ENCODE measurements around a stretch of chr15.

DNA sequence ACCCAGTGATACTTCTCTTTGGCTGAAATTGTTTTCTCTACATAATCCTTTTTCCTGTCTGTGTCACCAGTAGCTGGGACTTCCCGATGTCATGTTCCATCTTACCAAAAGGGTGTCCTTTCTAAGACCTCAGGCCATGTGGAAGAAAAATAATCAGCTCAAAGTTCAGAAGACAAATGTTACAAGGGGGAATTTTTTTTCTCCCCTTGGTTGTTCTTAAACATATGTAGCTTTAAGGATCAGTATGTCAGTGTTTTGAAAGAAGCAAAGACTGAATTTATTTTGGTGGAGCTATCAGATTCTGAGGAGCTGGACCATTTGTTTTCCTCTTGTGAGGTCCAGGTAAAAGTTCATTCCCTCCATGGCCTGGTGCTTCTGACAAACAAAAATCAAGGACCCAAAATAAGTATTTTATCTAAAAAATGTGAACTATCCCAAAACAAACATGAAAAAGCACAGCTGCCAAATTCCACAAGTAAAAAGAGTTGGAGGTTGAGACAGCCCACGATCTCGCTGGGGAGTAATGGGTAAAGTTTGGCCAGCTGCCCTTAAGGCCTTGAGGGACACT is 859.3 kb upstream of the NR2F2 start:
- PRO-cap = no peak

GRCh38 chr15:95557421-95557873 is 773.1 kb upstream of the NR2F2 start:
- PRO-cap = no peak

GRCh38 chr15:96158815-96159465 is 171.6 kb upstream of the NR2F2 start:
- PRO-cap = no peak

DNA sequence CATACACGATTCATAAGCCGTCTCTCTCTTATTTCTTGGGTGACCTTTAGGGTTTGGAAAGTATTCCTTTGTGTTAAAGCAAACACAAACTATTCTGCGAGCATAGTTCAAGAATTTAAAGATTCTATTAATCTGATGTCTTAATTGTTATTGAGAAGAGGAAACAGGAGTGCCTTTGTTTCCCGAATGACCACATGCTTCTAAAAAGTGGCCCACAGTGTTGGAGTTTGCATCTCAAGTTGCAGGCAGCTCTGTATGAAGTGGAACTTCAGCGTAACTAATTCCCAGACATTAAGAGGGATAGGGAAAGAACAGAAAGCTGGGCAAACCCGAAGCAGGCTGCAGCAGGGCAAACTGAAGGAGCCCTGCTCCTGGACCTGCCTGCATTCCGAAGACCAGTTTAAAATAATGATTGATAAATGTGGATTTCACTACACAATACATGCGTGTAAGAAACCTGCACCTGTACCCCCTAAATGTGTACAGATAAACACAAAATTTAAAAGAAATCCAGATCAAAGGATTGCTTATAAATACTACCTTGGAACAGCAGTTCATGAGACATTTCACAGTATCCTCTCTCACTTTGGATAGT is 163.6 kb upstream of the NR2F2 start:
- PRO-cap = unidirectional peak, plus-strand start at position 287 of the sequence

DNA sequence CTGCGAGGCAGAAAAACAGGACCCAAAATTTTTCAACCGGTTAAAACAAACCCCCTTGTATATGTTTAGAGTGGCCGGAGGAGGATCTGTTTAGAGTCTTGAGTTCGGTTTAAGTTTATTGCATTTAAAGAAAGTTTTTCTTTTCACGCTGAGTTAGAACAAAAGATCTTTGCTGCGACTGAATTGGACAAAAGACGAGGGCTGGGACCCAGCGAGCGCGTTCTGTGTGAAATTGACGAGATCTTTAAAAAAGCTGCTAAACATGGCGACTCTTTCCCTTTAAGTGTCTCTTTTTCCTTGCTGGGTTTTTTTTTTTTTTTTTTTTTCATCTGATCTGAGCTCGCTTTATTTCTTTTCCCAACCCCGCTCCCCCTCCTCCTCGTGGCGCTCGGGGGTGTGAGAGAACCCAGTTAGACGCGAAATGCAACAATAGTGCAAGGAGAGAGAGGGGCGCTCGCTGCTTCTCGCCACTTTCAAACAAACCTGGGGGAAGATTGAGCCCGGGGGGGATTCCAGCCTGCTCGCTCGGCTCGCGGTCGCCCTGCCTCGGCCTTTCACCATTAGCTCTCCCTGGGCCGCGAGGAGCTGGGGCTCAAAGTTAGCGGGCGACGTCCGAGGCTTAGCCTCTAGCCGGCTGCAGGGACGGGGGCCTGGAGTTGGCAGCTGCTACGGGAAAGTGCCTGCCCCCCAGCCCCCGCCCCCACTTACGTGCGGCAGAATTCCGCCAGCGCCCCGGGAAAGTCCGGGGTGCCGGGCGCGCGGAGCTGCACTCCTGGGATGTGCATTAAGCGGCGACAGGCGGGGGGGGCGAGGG is 10.1 kb downstream of the NR2F2 start:
- PRO-cap = no peak

GRCh38 chr15:96348366-96349289 is 18.1 kb downstream of the NR2F2 start:
- PRO-cap = no peak

DNA sequence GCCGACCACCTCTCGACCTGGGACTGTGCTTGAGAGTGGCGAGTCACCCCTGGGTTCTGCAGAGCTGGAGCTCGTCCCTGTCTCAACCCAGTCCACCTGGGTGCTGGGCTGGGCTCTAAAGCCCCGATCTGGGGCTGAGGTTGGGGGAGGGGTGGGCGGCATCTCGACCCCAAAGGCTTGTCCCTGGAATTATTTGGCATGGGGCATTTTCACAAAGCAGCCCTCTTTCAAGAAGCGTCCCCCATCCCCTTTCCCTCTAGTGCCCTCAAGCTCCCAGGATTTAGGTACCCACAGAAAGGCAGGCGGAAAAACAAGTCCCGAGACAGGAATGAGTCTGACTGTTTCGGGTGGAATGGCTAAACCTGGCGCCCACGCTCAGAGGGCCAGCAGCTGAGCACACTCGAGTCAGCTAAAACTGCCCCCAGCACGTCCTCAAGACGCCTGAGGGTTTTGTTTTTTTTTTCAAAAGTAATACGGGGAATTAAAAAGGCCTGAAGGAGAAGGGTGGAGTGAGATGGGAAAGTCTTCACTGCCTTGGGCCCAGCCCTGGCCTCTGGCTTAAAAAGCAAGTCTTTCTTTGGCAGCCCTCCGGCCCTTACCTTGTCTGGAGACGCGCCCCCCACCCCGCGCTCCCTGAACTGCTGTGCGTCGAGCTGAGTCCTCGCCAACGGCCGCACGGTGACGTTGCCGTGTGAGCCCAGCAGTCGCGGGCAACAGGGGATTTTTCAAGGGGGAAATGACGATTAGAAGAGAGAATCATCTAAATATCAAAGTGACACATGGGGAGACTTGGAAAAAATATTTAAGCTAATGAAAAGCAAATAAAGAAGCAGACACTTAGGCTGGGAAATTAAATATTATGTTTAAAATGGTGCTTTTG is 32.6 kb downstream of the NR2F2 start:
- PRO-cap = no peak

- PRO-cap = no peak
These were observed 35.3 kb downstream of the NR2F2 start for GRCh38 chr15:96365783-96366255.

- PRO-cap = no peak
These were observed 558.1 kb downstream of the NR2F2 start for GRCh38 chr15:96888642-96889040.

DNA sequence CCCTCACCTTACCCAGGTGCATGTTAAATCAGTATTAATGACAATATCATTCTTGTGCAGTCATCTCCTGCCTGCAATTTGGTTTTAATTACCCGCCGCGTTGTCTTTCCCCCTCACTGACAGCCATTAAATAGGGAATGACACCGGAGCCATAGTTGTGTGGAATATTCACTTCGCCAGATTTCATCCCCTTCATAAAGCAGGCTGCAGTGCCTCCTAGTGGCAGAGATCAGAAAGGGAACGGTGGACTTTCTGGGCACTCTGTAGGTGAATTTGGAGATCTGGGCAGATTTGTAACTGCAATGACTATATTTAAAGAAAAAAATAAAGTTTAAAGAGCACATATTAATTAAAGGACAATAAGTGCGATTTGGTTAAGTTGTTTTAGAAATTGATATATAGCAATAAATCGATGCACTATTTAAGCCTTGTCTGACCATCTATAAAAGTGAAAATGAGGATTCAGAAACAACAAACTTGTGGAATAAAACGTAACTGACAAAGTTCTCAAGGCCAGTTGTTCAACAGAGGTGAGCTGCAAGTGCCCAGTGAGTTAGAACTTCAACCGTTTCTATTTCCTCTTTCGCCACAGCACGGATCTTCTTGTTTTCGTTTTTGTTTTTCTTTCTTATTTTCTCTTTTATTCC is 725.1 kb upstream of the ARRDC4 start:
- PRO-cap = no peak

GRCh38 chr15:97521785-97522278 is 438.7 kb upstream of the ARRDC4 start:
- PRO-cap = no peak

GRCh38 chr15:97970473-97970993 is 10.0 kb downstream of the ARRDC4 start:
- PRO-cap = no peak

- PRO-cap = no peak
These were observed 143.0 kb downstream of the ARRDC4 start for GRCh38 chr15:98103507-98103838.

GRCh38 chr15:98160087-98160412 is 199.5 kb downstream of the ARRDC4 start:
- PRO-cap = no peak

DNA sequence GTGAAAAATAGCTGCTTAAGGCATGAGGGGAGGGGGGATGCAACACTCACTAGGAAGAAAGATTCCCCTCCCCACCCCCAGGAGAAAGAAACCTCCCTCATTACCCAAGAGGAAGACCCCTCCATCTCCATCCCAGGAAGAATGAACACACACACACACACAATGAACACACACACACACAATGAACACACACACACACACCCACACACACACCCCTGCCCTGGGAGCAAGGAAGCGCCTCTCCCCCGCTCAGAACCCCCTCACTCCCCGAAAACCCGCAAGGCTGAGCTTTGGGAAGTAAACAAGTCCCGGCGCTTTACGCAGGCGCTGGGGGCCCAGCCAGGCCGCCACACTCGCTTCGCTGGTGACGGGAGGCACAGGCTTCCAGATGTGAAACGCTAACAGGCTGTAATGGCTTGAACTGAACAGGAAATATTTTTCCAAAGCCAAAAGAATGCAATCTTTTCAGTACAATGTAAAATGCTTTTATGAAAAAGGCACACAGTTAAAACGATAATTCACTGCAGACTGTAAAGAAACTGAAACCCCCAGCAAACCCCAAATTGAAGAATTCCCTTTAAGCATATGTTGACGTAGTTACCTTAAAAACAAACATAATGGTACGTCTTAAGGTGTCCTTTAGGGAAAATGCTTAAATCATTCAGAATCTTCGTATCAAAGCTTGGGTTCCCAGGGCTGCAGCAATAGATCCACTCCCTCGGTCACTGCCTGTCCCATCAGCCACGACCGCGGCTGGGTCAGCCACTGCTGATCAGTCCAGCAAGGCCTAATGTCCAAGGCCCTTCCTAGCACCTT is 122.6 kb upstream of the IGF1R start:
- PRO-cap = no peak

DNA sequence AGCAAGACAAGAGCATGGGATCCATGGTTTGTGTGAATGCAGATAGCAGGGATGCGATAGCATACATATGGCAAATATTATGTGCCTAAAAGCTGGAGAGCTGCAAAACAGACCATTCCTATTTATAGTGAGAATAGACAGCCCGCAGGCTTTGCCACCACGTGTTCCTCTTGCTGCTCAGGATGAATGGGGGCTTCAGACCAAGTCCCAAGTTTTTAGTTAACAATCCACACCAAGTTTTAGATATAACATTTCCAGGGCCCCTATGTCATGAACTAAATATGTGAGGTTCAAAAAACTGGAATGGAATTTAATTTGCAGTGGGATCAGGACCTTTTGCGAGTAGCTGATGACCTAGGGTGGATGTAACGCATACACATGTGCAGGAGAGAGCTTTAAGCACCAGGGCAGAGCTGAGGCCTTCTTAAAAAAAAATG is 48.5 kb upstream of the IGF1R start:
- PRO-cap = no peak

GRCh38 chr15:98683948-98684308 is 35.6 kb downstream of the IGF1R start:
- PRO-cap = no peak

DNA sequence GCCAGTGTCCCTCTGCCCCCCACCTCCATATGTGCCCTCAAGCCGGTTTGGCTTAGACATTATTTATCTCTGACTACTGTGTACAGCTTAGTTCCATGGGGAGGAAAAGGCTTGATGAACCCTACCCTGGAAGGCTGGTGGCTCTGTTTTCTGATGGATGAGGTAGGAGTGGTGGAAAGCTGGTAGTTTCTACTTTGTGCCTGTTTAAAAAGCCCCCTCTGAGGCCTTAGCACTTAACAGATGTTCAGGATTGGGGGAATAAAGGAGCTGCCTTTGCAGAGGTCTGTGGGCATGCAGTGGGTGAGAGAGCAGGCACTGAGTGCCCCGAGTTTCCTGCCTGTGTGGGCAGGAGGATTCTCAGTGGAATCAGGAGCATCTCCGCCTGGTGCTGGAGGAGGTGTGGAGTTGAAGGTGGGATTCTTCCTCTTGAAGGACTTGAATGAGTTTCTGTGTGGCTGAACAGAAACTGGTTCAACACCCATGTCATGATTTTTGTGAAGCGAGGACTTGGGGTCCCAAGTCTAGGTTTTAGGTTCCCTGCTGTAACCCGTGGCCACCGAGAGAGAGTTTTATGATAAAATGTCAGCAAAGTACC is 74.3 kb downstream of the IGF1R start:
- PRO-cap = no peak

GRCh38 chr15:98775148-98775990 is 127.0 kb downstream of the IGF1R start:
- PRO-cap = no peak

GRCh38 chr15:98865284-98865858 is 142.2 kb downstream of the PGPEP1L start:
- PRO-cap = no peak